Fallopian tube (tissue), 1 donor: Measurements from ENCODE around the gene LANCL2.

DNA sequence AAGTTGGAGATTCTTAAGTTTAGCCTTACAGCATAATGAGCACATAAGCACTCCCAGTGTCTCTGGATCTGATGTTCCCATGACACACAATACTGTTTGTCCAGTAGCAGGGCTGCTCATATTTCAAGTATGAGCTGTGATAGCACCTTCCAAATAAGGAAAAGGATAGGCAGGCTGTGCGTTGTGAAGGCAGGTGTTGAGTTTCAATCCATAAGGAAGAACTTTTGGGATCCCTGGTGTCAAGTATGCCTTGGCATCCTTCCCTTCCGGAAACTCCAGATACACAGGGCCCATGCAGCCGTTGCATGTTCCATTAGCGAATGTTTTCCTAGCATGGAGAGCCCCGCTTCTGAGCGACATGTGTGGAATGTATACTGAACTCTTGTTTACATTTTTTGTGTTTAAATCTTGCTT is 33.6 kb upstream of the COBL start:
- PRO-cap, result bidirectional peak, plus-strand start at position 271 of the sequence, minus-strand start at position 70 of the sequence

DNA sequence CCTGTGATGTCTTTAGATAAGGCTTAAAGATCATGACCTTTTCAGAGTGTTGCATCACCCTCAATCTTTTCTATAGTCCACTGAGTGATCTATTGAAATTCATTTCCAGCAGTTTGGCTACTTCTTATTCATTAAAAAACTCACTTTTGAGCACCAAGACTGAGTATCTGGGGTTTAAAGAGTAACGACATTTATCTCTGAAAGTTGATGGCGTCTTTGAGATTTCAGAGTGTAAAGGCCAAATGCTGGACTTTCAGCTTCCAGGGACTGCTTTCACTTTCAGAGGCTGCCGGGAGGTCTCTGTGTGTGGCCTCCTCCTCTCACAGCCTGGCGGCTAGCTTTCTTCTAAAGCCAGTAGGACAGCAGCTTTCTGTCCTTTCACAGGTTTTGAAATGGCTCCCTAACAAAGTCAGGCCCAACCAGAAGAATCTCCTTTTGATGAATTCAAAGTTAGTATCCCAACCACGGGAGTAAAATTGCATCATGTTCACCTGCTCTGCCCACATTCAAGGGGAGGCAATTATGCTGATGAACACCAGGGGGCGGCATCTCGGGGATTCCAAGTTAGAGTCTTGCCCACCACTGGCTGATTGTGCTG is 701.6 kb upstream of the COBL start:
- PRO-cap, result no peak

- PRO-cap, result no peak
Observed at GRCh38 chr7:52430380-52430866, 605.0 kb upstream of the POM121L12 start.

DNA sequence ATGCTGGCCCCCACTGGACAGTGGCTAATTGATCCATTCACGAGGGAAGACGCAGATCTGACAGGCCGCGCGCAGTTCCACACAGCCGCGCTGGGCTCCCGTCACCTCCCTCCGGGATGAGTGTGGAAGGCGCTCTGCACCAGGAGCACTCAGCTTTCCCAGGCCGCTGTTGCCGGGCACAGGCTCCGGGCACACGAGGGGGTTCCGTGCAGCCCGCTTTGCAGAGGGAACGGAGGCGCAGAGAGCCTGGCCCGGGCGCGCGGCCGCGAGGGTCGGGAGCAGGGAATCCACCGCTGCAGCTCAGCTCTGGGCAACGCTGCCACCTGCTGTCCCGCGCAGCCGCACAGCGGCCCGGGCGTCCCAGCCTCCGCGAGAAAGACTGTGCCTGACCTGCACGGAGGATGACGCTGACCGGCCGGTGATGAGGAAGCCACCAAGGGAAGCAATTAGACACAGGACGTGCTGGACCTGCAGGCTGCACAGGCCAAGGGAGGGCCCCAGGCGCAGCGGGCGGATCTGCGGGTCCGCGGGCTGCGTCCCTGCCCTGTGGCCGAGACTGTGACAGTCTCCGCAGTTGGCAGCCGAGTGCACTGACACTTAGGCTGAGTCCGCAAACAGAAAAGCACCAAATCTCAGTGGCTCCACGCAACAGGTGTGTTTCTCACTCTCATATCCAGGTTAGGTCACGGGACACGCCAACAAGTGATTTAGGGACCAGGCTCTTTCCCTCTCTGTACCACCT is 94.6 kb downstream of the SEC61G start:
- PRO-cap, result no peak

GRCh38 chr7:54757722-54758199 is 1.2 kb downstream of the SEC61G start:
- PRO-cap, result no peak

DNA sequence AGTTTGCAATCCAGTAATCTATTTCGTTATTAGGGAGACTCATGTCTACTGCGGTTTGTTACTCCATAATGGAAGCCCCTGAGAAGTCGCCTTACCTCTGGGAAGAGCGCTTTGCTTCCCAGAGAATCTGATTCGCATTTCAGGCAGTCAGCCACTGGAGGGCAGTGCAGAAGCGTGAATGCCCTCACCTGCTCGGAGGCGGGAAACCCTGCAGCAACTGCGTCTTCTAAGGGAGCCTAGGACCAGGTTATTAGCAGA is 15.1 kb upstream of the SEC61G start:
- PRO-cap, result no peak

DNA sequence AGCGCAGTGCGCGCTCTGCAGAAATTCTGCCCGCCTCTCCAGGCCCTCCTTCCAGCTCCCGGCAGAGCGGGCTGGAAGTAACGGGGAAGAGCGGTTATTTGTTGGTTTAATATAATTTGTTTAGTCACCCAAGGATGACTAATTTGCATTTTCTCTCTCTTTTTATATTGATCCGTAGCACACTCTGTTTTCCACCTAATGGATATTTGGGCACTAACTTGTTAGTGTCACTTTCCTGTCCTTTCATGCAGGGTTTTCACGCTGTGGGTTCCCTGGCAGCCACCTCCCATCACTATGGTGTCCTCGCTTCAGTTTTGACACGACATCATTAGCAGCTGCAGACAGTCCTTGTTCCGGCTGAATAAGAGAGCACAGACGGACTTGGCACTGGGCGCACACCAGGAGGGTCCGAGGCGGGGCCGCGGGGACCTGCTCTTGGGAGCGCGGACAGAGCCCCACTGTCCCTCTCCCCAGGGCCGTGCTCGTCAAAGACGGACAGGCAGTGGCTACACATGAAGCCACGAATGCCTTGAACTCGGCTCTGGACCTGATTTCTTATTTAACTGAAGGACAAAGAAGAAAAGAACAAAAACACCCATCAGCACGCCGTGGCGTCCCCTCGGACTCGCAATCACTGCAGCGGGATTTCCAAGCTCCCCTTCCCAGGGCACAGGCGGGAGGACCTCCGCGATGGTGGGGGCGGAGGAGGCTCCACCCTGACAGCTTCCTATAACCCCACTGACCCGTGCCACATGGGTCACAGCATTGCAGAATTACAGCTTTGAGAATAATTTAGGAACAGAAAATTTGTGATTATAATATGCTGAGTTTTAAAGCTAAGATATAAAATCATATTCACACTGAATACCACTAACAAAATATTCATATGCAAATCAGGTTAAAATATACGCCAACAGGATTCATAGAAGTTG is 129.5 kb upstream of the SEC61G start:
- PRO-cap, result no peak

GRCh38 chr7:55026511-55027368 is 7.9 kb downstream of the EGFR start:
- PRO-cap, result no peak

DNA sequence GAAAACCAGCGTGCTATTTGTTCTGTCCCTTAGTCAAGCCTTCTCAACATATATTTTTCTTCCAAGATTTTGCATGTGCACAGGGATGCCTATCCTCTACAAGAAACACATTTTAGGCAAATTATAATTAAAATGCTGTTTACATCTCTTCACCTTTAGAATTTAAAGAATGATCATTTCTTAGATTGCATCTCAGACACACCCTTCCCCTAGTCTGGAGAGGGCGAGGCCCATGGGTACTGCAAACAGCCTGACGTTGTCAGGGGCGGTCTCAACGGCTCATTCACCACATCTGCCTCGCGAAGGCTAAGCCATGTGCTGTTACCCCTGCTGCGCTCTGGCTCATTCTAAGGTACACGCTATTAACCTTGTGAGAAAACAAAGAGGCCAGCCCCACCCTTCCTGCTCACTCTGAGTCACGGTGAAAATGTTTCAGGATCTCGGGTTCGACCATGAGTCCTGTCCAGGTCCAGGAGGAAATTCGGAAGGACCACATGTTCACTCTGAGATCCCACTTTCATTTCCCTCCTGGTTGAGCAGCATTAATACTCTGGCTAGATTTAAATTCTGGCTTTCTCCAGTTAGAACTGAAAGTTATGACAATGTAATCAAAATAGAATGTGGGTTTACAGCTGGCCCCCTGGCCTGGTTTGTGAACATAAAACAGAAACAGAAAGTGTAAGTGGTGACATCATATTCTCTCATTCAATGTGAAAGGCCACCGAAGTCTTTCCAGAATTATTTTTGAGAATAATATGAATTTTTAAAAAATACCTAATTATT is 55.2 kb downstream of the EGFR start:
- PRO-cap, result bidirectional peak, plus-strand start at position 277 of the sequence, minus-strand start at position 216 of the sequence

GRCh38 chr7:55095320-55096052 is 76.7 kb downstream of the EGFR start:
- PRO-cap, result no peak

DNA sequence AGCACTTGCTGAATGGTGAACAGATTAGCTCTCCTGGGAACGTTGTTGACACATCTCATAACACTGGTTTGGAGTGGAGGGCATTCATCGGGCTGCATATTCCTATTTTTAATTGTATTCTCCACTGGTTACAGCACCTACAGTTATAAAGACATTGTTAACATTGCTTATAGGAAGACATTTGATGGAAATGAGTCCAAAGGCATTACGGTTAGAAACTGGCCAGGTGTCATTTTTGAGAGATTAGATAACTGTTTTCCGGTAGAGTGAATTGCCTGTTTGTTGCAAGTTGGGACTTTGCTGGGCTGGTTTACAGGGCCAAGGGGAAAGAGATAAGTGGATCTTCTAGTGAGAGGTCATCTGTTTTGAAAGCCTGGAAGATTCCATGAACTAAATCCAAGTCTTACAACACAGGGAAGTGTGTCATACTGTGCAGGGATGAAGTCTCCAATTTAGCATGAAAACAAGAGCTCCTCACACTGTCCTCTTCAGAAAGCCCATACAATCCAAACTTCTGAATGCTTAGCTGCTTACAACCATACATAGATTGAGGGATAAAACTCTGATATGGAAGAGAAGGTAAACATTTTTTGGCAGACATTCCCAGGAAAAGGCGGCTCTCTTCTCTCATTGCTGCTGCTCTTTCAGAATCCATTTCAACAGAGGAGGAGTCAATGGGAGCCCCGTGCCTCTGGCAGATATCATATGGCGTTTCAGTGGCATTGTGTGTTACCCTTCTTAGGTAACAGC is 102.0 kb downstream of the EGFR start:
- PRO-cap, result no peak

- PRO-cap, result no peak
Observed at GRCh38 chr7:55143196-55143638, 124.4 kb downstream of the EGFR start.

DNA sequence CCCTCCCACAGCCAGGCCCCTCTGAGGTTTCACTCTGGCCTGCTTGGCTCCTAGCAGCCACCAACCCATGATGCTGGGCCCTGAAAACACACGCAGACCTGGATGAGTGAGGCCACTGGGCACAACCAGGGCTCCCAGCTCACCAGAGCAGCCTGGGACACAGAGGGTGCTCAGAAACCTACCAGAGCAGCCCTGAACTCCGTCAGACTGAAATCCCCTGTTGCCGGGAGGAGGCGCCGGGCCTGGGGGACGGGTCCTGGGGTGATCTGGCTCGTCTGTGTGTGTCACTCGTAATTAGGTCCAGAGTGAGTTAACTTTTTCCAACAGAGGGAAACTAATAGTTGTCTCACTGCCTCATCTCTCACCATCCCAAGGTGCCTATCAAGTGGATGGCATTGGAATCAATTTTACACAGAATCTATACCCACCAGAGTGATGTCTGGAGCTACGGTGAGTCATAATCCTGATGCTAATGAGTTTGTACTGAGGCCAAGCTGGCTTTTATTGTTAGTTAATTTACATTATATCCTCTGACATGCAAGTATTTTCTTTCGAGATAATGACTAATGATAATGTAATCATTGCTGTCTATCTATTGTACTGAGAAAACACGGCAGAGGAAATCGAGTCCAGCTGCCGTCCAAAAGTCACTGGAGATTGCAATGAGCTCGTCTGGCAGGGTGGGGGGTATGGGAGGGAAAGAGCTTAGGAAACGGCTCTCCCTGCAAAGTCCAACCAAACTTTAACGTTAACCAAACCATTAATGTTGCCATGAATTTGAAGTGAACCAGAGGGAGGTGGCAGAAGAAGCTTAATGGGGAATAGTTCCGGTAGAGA is 172.5 kb upstream of the LANCL2 start:
- PRO-cap, result no peak

DNA sequence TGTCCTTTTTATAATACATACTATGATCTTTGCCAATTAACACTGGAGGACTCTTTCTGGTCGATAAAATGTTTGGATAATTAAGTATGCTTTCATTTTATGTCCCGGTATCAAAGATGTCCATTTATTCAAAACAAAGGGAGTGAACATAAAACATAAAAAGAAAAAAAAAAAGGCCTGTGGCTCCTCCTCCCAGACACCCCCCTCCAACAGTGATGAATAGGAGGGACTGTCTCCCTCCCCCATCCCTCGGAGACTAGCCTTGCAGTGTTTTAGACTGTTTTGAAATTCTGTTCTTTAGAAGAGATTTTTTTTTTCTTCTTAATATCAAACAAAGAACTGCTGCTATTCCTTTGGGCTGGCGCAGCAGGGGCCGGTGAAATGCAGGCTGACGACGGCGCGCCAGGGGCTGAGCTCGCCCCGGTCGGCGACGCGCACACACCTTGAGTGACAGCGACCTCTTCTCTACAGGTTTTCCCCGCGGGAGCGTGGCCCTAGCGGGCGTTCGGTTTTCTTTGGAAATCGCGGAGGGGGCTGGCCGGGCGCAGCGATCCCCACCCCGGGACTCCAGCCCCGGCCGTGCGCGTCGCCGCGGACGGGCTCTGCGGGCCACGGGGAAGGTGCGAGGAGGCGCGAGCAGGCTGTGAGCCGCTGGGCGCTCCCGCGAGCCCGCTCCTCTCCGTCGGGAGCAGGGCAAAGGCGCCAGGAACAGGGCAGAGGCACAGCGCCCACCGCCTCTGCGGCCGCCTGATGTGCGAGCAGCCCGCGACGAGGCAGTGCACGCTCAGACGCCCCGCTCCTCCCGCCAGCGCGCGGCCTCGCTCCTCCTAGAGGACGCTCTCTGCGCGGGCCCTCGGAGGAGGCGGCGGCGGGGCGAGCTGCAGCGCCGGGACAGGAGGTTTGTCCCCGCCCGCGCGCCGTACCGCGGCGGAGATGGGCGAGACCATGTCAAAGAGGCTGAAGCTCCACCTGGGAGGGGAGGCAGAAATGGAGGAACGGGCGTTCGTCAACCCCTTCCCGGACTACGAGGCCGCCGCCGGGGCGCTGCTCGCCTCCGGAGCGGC is at the start of gene LANCL2:
TSS of gene LANCL2 (plus strand) at position 245 of the 1,064 bp plus-strand sequence.
- PRO-cap, result unidirectional peak, plus-strand start at position 245 of the sequence; bidirectional peak, plus-strand start at position 441 of the sequence, minus-strand start at position 382 of the sequence; bidirectional peak, plus-strand start at position 951 of the sequence, minus-strand start at position 893 of the sequence

GRCh38 chr7:55459250-55460304 is 94.4 kb downstream of the LANCL2 start:
- PRO-cap, result no peak

DNA sequence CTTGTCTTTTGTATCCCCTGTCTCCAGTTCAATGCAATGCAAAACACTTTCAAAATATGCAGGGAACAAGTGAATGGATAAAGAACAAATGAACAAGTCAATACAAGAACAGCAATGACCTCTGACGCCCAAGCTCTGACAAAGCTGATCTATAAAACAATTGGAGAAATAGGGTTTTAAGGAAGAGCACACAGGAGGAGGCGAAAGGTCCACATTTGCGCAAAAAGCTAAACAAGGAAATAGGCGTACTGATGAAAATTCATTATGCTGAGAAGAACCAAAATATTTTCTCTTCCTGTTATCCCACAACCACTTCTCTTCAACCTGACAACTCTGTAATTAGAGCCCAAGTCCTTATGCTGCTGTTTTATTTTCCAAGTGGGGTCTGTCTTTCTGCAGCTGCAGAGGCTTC is 53.0 kb downstream of the VOPP1 start:
- PRO-cap, result no peak

- PRO-cap, result no peak
Observed at GRCh38 chr7:55526299-55526621, 46.0 kb downstream of the VOPP1 start.

- PRO-cap, result no peak
Observed at GRCh38 chr7:55965852-55966365, 1.5 kb downstream of the NIPSNAP2 start.

DNA sequence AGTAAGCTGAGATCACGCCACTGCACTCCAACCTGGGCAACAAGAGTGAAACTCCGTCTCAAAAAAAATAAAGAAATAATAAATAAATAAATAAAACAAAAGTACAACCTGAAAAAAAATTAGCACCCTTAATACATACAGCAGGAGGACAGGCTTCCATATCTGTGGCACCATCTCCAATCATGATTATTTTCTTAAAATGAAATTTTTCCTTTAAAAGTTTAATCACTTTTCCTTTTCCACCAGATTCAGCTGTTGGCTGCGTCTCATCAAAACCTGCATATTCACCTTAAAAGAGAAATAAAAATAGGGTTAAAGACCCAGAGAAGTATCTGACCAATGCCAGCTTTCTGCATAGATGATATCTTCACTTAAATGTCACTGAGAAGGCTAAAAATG is 36.4 kb downstream of the PSPH start:
- PRO-cap, result no peak

DNA sequence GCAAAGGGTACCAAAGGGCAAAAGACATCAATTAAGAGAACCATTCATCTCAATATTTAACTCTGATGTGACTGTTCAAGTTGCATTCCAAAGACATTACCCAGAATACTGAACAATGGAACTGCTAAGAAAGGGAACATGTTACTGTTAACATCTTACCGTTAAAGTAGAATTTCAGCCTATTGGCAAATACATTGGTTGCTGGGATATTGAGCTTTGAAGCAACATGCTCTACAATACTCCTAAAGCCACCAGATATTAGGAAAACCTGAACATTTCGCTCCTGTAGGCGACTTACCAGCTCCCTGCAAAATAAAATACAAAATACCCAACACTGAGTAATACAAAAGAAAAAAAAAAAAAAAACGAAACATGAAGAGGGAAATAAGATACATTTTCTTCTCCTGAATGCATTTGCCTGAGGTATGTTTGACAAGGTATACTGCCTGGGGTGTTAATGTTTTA is 34.1 kb downstream of the PSPH start:
- PRO-cap, result no peak